Measurements from ENCODE around the genes SELE, GORAB, MROH9, MYOCOS and METTL13.

DNA sequence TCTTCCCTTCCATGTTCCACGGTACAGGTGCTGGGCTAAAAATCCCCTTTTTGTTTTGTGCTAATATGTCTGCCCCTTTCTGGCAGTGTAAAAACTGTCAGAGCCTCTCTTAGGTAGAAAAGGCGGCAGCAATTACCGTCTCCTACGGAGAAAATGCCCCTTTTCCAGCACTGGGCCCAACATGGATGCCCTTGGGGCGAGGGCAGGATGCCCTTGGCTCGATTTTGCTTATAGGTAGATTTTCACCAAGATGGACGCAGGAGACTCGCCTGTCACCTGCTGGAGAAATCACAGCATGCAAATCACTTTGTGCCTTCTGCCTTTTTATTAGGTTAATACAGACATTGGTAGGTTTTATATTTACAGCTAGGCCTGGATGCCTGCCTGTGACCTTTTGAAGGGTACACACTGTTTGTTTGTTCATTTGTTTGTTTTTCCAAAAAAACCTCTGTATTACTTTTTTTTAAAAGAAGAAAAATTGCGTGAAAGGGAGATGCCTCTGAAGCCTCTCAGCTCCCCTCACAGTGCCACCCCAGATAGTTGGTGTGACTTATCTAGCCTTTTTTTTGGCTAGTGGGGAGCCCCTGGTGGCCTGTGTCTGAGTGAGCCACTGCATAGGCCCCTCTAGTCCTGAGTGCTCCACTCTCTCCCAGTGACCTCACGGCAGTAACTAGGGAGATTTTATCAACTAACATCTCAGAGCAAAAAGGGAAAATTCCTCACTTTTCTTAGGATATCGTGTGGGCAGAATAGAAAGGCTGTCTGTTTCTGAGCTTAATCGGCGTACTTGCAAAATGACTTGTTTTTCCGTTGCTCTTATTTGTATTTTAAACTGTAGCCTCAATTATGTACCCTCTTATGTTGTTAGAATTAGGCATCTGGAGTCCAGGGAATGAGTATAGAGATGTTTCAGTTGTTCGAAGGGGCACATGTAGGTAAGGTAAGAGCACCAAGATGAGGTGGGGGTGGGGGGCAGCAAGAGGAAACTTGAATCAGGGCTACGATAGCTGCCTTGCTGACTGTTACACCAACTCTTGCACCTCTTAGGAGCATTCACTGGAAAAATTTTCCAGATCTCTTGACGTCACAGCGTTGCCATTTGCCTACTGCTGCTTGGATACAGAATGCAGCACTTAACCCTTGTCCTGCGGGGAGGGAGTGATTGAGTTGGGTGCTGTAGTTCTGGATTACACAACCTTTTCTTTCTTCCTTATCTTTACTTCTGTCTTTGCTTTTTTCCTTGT, 2.7 kb downstream of the ATP1B1 start:
- PRO-cap: bidirectional peak, plus-strand start at position 642 of the sequence, minus-strand start at position 526 of the sequence; bidirectional peak, plus-strand start at position 1,161 of the sequence, minus-strand start at position 1,036 of the sequence

GRCh38 chr1:169465619-169466148, 20.1 kb downstream of the SLC19A2 start:
- PRO-cap: no peak

GRCh38 chr1:169661762-169662166, 31.8 kb upstream of the SELP start:
- PRO-cap: no peak

DNA sequence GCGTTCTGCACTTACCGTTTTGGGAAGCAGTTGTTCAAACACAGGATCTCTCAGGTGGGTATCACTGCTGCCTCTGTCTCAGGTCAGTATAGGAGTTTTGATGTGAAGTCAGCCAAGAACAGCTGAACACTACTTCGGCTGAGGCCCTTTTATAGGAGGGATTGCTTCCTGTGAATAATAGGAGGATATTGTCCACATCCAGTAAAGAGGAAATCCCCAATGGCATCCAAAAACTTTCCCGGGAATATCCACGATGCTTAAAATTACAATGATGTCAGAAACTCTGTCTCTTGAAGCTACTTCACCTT, at the start of gene SELE:
Gene SELE, minus strand, starts transcription at position 124 of the 308 bp plus-strand sequence.
- PRO-cap: unidirectional peak, minus-strand start at position 124 of the sequence

DNA sequence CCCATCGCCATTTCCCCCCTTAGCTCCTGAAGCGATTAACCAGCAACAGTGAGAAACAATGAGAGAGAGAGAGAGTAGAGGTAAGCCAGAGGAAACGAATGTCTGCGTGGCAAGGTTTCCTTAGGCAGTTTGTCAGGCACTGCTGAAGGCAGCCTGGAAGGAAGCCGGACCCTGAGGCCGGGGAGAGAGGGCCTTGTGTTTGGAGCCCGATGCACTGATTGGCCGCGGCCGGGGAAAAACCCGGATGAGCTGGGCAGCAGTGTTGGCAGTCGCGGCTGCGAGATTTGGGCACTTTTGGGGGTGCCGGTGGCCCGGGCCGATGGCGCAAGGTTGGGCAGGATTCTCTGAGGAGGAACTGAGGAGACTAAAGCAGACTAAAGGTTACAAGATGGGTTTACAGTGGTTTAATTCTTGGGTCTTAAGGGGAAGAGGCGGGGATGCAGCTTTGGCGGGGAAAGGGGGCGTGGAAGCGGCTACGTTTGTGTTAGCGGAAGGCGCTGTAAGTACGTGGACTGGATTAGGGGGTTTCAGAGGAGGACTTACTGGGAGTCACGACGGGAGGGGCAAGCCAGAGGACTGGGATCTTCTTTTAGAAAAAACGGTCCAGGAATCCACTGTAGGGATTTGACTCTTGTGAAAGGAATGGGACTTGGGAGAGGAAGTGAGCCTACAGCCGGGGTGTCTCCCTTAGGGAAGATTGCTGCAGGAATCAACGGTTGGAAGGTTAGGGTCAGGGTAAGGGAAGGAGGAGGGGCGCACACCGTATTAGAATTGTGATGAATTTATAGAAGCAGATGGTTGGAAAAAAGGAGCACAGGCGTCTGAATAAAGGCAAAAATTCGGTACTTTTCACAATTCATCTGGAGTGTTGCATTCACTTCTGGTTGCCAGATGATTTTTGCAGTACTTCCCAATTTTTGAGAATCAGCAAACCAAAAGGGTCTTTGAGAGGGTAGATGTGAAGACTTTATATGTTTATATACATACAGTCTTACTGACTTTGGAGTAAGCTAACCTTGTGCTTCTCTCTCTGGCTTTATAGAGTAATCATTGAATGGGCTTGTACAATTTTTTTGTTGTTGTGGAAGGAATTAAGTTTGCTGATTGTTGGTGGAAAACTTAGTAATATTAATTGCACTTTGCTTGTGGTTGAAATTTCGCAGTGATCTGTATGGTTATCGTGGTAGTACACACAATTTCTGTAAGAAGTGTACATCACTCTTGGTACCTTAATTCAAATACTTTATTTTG, at the start of gene GORAB:
Gene GORAB, plus strand, starts transcription at position 262 of the 1,251 bp plus-strand sequence.
- PRO-cap: bidirectional peak, plus-strand start at position 291 of the sequence, minus-strand start at position 131 of the sequence

GRCh38 chr1:170538019-170538731, 6.2 kb downstream of the GORAB start:
- PRO-cap: no peak

- PRO-cap: no peak
Measured at GRCh38 chr1:170707847-170708385, 44.0 kb downstream of the PRRX1 start.

DNA sequence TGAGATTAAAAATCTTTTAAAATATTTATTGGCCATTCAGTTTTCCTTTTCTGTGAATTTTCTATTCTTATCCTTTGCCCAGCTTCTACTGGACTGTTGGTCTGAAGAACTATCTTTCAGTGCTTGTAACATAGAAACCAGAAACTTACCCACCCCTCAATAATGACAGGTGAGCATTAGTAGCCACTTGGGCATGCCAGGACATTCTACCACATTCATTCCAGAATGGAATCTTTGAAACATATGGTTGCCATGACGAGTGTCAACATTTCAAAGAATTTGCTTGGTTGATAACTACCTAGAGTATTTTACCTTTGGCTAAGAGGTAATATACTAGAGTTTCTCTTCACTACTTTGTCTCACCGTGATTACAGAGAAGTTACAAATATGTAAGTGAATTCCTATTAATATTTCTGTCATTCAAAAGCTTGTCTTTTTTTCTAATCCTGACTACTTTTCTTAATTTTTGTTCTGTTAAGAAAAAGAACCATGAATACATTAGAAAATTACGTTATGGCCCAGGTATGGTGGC, at the start of gene MROH9:
Gene MROH9, plus strand, starts transcription at position 336 of the 532 bp plus-strand sequence.
- PRO-cap: no peak

DNA sequence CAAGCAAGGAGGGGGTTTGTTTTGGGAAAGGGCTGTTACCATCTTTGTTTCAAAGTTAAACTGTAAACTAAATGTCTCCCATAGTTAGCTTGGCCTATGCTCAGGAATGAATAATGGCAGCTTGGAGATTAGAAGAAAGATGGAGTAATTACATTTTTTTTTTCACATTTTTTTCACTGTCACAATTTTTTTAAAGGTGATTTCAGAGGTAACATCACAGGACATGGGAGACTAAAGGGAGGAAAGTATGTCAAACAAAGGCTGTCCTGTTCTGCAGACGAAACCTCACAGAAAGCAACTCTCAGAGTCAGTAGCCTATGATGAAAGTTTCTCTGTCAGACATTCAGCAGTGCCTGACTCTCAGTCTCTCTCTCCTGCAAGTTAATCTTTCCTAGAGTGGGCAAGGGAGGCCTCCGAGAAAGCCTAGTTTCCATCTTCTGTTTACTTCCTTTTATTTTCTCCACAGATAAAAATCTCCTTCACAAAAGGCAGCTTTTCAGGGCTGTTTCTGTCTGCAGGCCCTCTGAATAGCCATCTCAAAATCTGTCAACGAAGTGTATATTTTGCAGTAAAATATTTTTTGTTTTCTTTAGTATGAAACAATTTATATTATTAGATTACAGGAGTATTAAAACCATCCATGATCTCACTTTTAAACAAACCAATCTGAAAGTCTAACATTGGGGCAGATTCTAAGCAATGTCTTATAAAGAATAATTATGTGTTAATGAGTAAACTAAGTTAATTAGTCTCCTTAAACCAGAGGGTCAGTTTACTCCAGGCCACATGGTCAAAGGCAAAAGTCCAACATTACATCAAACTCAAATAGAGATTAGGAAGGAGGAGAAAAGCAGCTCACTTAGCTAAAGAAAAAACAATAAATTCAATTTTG, 24.8 kb upstream of the FMO2 start:
- PRO-cap: unidirectional peak, plus-strand start at position 828 of the sequence

DNA sequence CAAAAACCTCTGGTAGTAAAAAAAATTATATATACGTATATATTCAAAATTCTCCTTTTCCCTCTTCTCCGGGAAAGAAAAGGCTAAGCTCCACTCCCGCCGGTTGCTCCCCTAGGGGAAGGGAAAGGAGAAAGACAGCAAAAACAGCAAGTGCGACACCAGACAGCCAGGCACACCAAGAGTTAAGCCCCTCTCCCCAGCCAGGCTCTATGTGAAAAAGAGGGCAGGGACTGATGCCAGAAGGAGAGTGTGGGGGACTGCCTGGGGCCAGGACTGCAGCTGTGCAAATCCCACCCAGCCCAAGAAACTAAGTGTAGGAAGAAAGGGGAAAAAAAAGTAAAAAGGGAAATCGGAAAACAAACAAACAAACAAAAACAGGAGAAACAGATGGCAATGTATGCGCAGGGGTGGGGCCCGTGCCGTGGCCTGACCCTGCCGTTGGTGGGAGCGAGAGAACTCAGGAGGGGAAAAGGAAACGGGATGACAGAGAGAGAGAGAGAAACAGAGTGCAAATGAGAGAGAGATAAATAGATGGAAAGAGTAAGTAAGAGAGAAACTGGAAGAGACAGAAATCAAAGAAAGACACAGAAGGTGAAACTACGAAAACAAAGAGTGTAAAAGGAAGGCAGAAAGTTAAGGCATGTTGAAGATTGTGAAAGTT, 27.6 kb upstream of the FMO1 start:
- PRO-cap: no peak

DNA sequence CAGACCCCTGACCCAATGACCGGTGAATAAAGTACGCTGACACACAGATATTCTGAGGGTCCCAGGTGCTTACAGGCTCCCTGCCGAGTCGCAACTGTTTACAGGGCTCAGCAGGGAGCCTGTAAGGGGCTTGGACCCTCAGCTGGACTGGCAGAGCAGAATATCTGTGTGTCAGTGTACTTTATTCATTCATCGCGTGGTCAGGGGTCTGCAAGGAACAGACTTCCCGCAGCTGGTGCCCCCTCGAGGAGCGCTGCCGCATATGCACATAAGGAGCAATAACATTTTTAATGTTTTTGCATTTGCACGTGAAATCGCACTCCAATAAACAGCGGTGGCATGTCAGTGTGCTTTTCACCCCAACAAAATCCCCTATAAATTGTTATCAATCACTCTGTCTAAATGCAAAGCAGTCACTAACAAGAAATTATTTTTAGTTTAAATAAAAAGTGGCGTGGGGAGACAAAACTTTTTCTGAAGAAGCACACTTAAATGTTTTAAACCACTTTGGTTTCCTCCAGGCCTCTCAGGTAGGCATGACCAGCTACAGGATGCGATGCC, 3.4 kb downstream of the FMO1 start:
- PRO-cap: no peak

DNA sequence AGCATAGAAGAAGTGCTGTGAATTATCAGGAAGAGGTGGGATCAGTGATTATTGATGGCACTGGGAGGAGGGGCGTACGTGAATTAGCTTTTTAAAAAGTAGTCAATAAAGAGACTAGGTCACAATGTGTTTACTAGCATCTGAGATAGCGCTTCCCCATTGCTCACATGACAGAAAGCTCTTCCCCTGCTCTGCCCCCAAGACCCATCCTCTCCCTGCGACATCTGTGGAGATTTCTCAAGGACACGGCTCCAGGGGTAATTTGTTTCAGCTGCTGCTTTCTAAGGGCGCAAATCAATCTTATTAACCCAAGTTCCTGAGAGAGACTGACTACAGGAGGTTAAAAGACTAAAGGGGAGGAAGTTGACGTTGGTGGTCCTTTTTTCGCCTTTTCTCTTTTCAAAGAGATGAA, at the start of gene MYOCOS:
Gene MYOCOS, plus strand, starts transcription at position 168 of the 412 bp plus-strand sequence.
- PRO-cap: no peak

DNA sequence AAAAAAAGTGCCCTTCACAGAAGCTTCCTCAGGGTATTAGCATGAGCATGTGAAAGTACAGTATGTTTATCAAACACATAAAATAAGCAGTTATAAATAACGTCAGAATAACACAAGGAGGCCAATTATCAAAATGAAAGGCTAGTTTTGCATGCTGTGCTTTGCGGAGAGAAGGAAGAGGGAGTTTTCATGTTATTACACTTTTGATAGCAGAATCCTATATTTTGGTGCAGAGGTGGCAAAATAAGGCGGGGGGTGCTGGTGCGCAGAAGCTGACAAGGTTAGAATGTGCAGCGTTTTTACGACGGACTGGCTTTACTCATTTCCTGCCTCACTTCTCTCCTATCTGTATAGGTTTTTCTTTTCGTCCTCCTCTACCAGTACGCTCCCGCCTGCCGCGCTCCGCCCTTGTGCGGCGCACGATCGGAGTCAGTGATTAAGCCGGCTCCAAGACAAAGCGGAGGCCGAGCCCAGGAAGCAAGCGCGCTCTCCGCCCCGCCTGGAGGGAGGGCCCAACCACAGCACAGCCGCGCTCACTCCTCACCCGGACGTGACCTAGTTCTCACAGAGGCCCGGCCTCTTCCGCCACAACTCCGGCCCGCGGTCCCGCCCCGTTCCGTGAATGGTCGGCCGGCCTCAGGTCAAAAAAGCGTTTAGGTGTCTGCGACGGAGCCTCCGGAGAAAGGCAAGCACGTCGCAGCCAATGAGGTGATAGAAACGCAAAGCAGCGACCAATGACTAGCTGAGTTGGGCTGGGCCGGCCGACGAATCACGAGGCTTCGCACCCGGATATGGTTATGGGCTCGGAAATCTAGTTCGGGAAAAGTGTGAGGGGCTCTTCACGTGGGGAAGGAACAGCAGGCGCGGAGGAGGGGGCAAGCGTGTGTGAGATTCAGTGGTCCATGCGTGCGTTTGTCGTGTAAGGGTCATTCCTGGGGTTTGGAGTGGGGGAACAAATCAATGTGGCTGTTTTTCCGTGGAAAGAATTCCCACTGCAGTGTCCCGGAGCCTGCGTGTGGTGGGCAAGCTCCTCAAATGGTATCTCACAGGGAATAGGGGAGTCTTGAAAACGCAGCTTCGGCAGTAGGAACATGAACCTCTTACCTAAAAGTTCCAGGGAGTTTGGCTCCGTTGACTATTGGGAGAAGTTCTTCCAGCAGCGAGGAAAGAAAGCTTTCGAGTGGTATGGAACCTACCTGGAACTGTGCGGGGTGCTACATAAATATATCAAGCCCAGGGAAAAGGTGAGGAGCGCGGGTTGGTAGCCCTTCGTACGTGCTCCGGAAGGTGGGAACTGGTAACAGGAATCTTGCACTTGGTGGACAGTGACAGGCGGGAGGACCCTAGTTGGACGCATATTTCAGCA, at the start of gene METTL13:
Gene METTL13, plus strand, starts transcription at position 784 of the 1,366 bp plus-strand sequence.
- PRO-cap: bidirectional peak, plus-strand start at position 819 of the sequence, minus-strand start at position 434 of the sequence

DNA sequence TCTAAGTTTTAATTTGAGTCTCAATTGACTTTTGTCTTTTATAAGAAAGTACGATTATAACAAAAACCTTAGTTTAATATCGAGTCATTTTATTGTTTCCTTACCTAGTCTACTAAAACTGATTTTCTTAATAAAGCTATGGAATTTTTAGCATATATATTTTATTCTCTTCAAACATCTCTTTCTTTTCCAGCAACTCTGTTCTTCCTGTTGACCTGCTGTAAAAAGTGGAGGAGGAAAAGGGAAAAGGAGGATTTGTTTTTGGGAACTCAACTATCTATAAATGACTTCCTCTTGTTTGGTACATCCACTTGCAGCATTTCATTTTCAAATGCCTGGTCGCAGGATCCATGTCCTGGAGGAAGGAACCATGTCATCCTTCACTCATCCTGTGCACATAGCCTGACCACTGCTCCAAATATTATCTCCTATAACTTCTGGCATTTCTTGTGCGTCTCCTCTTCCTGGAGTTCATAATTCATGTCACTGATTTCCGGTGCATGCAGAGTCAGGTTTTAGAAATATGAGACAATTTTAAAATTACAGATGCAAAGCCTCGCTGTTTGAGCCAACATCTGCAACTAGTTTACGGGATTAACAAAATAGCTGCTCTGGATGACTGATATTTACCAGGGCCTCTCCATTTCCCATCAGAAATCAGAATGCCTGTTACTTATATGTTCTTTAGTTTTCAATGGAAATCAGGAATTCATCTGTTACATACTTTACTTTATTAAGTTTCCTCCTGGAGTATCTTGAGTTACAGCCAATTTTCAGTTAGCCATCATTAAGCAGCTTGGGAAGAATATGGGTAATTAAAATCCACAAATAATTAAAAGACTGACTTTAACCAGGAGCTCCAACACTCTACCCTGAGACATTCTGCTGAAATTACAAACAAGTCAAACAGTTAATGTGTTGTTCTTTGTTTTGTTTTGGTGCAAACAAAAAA, 268.1 kb downstream of the DNM3 start:
- PRO-cap: no peak

- PRO-cap: bidirectional peak, plus-strand start at chr1:172143630, minus-strand start at chr1:172143457
Measured at GRCh38 chr1:172143227-172143910, 277.1 kb upstream of the C1orf105 start.

GRCh38 chr1:172180949-172181179, 239.6 kb upstream of the C1orf105 start:
- PRO-cap: unidirectional peak, minus-strand start at chr1:172181026

DNA sequence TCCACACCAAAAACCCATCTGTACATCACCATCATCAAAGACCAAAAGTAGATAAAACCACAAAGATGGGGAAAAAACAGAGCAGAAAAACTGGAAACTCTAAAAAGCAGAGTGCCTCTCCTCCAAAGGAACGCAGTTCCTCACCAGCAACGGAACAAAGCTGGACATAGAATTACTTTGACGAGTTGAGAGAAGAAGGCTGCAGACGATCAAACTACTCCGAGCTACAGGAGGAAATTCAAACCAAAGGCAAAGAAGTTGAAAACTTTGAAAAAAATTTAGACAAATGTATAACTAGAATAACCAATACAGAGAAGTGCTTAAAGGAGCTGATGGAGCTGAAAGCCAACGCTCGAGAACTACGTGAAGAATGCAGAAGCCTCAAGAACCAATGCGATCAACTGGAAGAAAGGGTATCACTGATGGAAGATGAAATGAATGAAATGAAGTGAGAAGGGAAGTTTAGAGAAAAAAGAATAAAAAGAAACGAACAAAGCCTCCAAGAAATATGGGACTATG, 105.2 kb upstream of the C1orf105 start:
- PRO-cap: no peak

DNA sequence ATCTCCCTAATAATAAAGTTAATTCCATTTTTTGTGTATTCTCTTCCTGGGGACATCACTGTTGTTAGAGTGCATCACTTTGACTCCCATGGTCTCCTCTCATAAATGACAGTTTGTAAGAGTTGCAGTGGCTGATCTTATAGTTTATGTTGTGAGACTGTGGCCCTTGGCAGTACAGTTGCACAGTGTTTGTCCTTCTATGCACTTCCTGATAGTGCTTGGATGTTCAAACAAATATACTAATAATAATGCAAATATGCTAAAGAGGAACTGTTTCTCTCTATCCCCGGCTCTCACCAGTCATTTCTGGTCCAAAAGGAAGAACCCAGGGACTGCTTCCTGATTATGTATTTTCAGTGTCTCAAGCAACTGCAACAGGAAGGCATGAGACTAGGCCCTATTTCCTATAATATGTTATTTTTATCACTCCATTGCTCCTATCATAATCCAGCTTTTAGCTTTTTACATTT, 17.1 kb upstream of the SUCO start:
- PRO-cap: no peak

DNA sequence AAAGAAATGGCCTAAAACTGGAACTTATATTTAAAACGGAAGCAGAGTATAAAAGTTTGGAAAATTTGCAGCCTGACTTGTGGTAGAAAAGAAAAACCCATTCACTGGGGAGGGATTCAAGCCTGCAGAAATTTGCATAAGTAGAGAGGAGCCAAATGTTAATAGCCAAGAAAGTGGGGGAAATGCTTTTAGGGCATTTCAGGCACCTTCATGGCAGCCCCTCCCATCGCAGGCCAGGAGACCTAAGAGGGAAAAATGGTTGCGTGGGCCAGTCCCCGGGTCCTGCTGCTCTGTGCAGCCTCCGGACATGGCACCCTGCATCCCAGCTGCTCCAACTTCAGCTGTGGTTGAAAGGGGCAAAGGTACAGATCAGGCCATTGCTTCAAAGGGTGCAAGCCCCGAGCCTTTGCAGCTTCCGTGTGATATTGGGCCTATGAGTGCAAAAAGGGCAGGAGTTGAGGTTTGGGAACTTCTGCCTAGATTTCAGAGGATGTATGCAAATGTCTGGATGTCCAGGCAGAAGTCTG, 30.7 kb downstream of the SUCO start:
- PRO-cap: no peak

DNA sequence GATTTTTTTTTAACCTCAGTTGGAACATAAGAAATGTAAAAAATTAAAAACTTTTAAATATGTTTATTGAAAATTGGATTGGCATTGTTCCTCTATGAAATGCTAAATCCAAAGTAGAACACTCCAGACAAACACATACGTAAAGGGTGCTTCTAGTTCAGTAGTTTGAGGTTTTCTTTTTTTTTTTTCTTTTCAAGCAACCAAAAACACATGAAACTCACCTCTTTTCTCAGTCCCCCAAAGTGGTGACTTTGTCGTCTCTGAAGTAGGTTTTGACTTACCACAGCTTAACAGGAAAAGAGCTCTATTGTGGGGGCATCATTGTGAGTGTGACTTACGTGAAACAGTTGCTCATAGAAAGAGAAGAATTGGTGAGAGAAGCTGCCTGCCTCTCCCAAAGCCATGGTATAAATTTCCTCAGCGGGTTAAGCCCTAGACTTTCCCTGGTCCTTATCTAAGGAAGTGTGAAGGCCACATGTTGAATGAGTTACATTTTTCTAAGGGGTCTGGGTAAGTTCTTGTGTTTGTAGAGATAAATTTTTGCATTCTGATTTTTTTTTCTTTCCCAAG, 11.8 kb downstream of the FASLG start:
- PRO-cap: no peak